Skeletal muscle tissue (tissue), 7 donors: ENCODE measurements around a stretch of chr7.

GRCh38 chr7:98106225-98106526, 486 bp upstream of the LMTK2 start:
- PRO-cap, 3 experiments: no peak in any of the 3 experiments
- RAMPAGE, long total RNA: no peak
- RRBS, 2 experiments: no CpG with 5 or more reads among the region's 4 CpGs

- PRO-cap, 3 experiments: no peak in any of the 3 experiments
- RAMPAGE, long total RNA: no peak
- RRBS, 2 experiments: no CpG with 5 or more reads among the region's 7 CpGs
Observed at GRCh38 chr7:98110496-98111120, 3.9 kb downstream of the LMTK2 start.

DNA sequence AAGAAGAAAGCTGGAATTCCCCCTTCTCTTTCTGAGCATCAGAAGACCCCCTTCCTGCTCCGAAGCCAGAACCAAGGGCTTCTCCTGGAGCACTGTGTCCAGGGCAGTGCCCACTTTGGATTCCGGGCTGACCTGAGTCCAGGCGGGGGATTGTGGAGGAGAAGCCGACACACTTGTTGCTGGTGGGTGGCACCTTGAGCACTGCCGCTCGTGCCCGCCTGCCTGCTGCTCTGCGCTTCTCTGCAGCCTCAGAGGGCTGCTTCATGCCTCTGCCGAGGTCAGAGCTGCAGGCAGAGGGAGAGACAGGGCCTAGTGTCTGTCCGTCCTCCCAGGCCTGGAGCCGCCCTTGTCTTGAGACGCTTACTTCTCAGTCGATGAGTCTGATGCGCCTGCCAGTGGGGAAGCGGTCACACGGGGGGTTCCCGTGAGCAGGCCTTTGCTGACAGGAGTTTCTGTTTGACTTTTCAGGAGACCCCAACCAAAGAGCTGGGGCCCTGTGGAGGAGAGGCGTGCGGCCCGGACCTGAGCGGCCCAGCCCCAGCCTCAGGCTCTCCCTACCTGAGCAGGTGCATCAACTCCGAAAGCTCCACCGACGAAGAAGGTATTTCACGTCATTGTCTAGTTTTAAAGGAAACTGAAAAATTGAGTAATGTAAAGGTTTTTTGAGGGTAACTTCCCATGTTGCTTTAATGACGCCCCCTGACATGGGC, 8.0 kb upstream of the BHLHA15 start:
- PRO-cap, 3 experiments: no peak in any of the 3 experiments
- RAMPAGE, long total RNA: no peak
- RRBS, 2 experiments: no CpG with 5 or more reads among the region's 26 CpGs

DNA sequence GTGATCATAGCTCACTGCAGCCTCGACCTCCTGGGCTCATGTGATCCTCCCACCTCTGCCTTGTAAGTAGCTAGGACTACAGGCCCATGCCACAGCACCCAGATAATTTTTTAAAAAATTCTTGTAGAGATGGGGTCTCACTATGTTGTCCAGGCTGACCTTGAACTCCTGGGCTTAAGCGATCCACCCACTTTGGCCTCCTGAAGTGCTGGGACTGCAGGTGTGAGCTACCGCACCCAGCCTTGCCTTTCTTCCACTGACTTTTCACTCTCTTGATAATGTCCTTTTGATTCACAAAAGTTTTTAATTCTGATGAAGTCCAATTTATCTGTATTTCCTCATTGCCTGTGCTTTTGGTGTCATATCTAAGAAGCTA, 17.3 kb downstream of the TECPR1 start:
- PRO-cap, 3 experiments: no peak in any of the 3 experiments
- RAMPAGE, long total RNA: no peak
- RRBS, 2 experiments: no CpG with 5 or more reads among the region's 3 CpGs

DNA sequence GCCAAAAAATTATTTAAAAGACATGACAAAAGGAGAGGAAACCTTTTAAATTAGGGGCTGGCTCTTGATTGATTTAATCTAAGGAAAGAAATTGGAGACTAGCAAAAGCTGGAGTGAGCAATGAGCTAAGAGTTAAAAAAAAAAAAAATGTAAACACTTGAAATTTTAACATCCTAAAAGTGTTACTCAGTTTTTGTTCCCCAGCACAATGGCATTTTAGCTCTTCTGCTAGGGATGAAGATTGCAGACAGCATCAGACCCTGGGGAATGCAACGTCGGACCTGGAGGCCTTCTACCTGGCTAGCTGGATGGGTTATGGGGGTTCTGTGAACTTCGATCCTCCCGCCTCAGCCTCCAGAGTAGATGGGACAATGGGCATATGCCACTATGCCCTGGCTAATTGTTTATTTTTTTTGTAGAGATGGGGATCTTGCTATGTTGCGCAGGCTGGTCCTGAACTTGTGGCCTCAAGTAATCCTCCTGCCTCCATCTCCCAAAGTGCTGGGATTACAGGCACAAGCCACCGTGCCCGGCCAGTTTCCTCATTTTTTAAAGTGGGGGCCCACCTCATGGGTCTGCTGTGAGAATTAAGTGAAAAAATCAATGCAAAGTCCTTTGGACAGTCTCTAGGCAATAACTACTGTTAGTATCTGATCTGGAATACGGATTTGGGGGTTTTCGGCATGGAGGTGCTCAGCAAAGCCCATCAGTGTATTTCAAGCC, 23.9 kb downstream of the BRI3 start:
- PRO-cap, 3 experiments: no peak in any of the 3 experiments
- RAMPAGE, long total RNA: no peak
- RRBS, 2 experiments: no CpG with 5 or more reads among the region's 9 CpGs

GRCh38 chr7:98328890-98329943, 47.7 kb downstream of the BRI3 start:
- PRO-cap, 3 experiments: no peak in any of the 3 experiments
- RAMPAGE, long total RNA: no peak
- RRBS, 2 experiments: no CpG with 5 or more reads among the region's 18 CpGs

- PRO-cap, 3 experiments: no peak in any of the 3 experiments
- RAMPAGE, long total RNA: no peak
- RRBS, 2 experiments: no CpG with 5 or more reads among the region's 8 CpGs
Observed at GRCh38 chr7:98335656-98336182, 54.2 kb downstream of the BRI3 start.

- PRO-cap, 3 experiments: no peak in any of the 3 experiments
- RAMPAGE, long total RNA: no peak
- RRBS, 2 experiments: no CpG with 5 or more reads among the region's 5 CpGs
Observed at GRCh38 chr7:98387764-98388185, 13.1 kb downstream of the BAIAP2L1 start.

DNA sequence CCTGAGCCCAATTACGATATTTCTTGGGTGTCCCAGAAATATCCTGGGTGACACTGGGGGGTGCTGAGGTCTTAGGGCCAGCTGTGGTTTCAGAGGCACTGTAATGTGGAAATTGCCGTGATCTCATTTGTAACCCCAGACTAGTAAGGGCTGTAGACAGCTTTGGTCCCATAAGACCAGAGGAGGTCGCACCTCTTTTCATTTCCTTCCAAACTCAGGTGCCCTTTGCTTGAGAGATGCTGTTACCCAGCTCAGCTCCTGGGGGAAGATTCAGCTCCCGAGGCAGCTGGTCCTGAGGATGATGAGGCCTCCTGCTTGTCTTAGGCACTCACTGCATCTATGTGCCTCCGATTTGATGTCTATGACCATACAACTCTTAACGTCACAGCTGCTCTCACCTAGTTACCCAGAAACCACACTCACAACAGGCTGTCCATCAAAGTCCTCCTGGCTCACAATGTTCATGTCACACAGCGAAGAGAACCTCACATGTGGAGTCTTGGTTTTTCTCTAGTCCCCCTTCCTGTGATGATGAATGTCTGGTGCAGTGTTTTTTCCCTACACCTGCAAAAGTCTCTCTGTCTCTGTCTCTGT, 102.4 kb upstream of the NPTX2 start:
- PRO-cap, 3 experiments: no peak in any of the 3 experiments
- RAMPAGE, long total RNA: no peak
- RRBS, 2 experiments: no CpG with 5 or more reads among the region's 7 CpGs

DNA sequence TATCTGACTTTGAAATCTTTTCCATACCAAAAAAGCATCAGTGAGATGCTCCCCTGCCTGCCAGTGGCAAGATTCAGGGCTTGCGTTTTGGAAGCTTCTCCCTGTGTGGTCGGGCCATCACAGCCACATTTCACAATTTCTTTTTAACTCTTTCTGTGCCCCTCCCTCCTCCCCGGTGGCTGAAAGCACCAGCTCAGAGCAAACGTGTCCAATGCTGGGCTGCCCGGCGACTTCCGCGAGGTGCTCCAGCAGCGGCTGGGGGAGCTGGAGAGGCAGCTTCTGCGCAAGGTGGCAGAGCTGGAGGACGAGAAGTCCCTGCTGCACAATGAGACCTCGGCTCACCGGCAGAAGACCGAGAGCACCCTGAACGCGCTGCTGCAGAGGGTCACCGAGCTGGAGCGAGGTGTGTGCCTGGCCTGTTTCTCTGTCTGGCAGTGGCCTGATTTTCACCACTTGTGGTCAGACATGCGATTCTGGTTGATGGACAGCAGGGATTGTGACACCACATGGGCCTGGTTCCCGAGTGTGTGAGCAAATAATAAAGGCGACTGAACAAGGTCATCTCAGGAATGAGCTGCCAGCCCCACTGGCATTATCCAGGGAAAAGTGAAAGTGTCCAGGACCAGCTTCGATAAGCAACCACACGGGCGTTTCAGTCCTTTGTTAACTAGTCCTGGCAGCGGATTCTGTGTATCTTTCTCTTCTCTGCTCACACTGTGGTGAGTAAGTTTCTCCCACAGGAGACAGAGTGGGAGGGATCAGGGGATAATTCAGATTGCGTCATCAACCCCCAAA, 2.6 kb downstream of the NPTX2 start:
- PRO-cap, 3 experiments: no peak in any of the 3 experiments
- RAMPAGE, long total RNA: no peak
- RRBS, 2 experiments: 16 to 38% methylated on average over 9 of the region's 26 CpGs

- PRO-cap, 3 experiments: no peak in any of the 3 experiments
- RAMPAGE, long total RNA: no peak
- RRBS, 2 experiments: no CpG with 5 or more reads among the region's 13 CpGs
Observed at GRCh38 chr7:98642053-98642752, 25.1 kb downstream of the NPTX2 start.

DNA sequence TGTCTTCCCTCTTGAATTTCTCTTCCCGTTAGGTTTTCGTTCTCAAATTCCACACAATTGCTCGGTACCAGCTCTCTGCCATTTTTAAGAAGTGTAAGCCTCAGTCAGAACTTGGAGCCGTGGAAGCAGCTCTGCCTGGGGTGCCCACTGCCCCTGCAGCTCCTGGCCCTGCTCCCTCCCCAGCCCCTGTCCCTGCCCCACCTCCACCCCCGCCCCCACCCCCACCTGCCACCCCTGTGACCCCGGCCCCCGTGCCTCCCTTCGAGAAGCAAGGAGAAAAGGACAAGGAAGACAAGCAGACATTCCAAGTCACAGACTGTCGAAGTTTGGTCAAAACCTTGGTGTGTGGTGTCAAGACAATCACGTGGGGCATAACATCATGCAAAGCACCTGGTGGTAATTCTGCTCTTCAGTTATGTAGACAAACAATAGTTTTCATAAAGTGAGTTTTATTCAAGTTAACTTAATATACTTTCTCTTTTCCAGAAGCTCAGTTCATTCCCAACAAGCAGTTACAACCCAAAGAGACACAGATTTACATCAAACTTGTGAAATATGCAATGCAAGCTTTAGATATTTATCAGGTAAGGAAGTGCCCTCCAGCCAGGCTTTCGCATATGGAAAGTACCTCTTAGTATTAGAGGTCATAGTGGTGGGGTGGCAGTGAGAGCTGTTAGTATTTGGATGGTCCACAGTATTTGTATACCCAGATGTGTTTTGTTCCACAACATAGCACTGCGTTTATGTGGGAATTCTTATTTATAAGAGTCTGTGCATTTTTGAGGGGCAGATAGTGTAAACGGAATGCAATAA, 31.9 kb downstream of the TRRAP start:
- PRO-cap, 3 experiments: no peak in any of the 3 experiments
- RAMPAGE, long total RNA: no peak
- RRBS, 2 experiments: no CpG with 5 or more reads among the region's 13 CpGs

GRCh38 chr7:99126642-99127351, 17.1 kb downstream of the SMURF1 start:
- PRO-cap, 3 experiments: no peak in any of the 3 experiments
- RAMPAGE, long total RNA: no peak
- RRBS, 2 experiments: no CpG with 5 or more reads among the region's 12 CpGs

DNA sequence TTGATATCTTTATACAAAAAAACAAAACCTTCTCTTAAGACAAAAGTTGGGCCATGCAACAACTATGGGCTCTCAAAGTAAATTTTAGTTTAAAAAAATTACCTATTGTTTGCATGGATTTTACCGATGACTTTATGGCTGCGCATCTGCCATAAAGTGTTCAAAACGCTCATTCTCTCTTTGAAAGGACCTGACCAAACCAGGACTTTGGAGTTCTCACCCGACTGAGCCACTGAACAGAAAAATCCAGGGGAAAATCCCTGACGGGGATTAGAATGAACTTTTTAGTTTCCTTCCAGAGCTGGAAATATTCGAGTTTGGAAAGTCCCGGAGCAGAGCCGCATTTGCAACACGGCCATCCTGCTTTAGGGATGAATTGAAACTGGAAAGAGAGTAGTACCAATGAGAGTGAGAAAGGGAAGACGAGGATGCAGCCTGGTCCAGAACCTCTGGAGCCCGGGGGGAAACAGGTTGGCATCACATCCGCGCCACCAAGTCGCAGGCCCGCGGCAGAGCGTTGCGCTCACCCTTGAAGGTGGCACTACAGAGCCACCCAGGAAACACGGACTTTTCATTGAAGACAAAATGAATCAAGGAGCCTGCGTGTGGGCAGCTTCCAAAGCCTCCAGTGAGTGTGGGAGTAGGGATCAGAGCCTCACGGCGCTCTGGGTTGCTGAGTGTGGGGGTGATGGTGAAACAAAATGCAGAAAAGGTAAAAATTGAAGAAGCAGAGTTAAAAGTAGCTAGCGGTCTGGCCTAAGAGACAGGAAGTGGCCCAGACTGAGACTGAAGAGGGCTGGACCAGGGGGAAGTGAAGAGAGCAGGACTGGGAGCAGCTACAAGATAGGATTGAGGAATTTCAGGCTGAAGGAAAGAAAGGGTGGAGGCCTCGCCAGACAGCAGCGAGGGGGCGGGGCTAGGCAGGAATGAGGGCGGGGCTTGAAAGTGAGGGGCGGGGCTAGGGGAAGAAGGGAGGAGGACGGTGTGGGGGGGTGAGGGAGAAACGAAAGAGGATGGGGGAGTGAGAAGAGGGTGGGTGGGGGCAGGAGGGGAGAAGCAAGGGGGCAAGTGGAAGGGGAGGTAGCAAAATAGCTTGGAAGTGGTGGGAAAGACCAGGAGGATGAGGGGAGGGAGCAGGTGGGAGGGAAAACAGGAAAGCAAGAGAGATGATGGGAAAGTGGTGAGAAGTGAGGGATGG, 1.9 kb downstream of the SMURF1 start:
- PRO-cap, 3 experiments: peak in 3 of 3 experiments; most common plus-strand start position 310 of the sequence (in 3); most common minus-strand start position 813 of the sequence (in 3)
- RAMPAGE, long total RNA: no peak
- RRBS, 2 experiments: 7 to 8% methylated on average over 5 of the region's 30 CpGs

DNA sequence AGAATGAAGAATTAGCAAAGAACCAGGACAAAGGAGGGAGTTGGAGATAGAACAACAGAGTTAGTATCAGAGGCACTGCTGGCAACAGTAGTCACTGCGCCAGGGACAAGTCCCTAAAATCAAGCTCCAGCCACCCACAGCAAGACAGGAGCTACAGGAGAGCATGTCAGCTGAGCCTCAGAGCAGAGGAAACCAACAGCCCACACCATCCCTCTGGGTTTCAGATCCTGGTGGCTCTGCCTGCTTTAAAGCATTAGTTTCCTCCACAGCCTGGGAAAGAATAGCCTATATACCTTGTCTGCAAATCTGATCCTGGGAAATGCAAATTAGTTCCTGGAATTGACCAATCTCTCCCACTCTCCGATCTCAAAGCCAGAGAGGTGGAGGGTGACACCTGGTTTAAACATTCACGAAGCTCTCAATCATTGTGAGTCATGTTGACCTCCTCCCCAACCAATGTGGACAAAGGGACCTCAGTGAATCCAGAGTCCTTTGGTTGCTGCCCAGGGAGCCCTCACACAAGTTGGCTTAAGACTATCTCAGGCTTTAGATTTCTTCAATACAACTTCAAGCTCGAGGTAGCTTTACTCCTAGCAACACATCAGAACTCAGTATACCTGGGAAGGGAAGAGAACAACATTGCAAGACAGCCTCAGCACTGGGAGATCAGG, 3.7 kb upstream of the KPNA7 start:
- PRO-cap, 3 experiments: no peak in any of the 3 experiments
- RAMPAGE, long total RNA: no peak
- RRBS, 2 experiments: no CpG with 5 or more reads among the region's 4 CpGs

DNA sequence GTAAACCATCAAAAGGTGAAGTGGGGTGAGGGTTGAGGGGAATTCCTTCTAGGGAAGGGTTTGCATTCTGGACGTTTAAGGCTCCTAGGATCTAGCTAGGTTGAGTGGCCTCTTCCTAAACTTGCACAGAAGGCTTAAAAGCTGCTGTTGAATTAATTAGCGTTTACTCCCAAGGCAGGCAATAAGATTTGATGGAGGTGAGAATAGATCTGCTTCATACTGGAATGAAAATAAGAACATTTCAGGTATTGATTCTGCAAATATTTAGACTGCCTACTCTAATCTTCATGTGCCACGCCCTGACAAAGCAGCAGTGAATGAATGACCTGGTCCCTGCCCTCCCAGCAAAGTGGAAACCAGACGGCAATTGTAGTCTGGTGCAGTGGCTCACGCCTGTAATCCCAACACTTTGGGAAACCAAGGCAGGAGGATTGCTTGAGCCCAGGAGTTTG, 11.4 kb upstream of the KPNA7 start:
- PRO-cap, 3 experiments: no peak in any of the 3 experiments
- RAMPAGE, long total RNA: no peak
- RRBS, 2 experiments: no CpG with 5 or more reads among the region's 5 CpGs

DNA sequence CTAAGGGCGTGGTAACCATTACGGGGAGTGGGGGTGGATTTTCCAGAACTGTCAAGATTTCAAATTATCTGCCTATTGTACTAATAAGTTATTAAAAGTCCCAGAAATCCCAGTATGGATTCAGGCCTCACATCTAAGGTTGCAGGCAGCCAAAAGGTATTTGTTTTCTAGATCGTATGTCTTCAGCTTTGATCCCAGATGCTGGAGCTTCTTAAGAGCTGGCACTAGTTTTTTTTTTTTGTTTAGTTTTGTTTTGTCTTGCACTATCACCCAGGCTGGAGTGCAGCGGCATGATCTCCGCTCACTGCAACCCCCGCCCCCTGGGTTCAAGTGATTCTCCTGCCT, 33.7 kb upstream of the KPNA7 start:
- PRO-cap, 3 experiments: no peak in any of the 3 experiments
- RAMPAGE, long total RNA: no peak
- RRBS, 2 experiments: no CpG with 5 or more reads among the region's 6 CpGs

GRCh38 chr7:99409598-99410301, 981 bp downstream of the BUD31 start:
- PRO-cap, 3 experiments: no peak in any of the 3 experiments
- RAMPAGE, long total RNA: no peak
- RRBS, 2 experiments: no CpG with 5 or more reads among the region's 7 CpGs

- PRO-cap, 3 experiments: no peak in any of the 3 experiments
- RAMPAGE, long total RNA: no peak
- RRBS, 2 experiments: no CpG with 5 or more reads among the region's 7 CpGs
Observed at GRCh38 chr7:99623336-99624215, 6.8 kb downstream of the ZSCAN25 start.

DNA sequence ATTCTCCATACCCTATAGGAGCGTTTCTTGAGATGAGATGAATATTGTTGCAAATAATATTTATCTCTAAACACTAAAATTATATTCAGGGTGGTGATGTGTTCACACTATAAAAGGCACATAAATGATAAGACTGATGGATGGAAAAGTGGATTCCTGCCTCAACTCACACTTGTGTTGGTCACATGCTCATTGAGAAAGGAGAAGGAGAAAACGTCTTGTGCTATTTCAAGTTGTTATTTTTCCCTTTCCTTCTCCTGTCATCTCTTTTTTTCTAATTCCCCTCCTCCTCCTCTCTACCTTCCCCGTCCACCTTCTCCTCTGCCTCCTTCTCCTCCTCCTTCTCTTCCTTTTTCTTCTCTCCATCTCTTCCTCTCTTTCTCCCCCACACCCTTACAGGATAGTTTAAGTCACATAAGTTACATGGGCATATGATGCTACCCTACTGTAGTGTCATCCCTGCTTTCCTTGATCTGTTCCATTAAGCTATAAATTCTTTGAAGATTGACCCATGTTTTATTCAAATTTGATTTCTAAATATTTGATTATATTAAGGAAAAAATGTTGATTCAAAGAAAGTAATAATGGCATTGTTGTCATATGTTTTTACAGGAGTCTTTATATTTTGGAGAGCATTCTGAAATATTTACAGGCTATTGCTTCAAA, 29.2 kb downstream of the CYP3A5 start:
- PRO-cap, 3 experiments: no peak in any of the 3 experiments
- RAMPAGE, long total RNA: no peak
- RRBS, 2 experiments: no CpG with 5 or more reads among the region's 3 CpGs